Cardiac ventricle fibroblast (primary cell): ENCODE results near the gene TSHZ1.

DNA sequence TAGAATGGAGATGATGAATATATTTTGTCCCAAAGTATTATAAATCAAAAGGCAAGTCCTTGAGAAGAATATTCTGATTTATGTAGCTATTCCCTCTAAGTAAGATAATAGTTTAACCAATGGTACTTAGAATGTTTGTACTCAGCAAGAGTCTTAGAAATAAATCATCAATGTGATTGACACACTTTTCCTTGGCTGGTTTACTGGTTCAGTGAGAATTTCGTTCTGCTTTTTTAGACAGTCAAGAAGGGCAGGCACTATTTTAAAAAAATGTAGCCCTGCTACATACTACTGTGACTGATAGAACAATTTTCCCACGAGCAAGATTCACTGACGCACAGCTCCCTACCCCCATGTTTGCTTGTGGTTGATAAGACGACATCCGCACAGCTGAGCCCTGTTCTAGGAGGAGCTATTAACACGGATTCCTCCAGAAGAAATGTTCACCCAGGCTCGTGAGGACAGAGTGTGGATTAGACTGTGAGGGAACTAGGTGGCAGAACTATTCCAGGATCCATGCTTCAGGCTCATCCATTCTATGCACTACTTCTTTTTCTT, 370.1 kb downstream of the SOCS6 start:
- RAMPAGE, long total RNA: no peak

DNA sequence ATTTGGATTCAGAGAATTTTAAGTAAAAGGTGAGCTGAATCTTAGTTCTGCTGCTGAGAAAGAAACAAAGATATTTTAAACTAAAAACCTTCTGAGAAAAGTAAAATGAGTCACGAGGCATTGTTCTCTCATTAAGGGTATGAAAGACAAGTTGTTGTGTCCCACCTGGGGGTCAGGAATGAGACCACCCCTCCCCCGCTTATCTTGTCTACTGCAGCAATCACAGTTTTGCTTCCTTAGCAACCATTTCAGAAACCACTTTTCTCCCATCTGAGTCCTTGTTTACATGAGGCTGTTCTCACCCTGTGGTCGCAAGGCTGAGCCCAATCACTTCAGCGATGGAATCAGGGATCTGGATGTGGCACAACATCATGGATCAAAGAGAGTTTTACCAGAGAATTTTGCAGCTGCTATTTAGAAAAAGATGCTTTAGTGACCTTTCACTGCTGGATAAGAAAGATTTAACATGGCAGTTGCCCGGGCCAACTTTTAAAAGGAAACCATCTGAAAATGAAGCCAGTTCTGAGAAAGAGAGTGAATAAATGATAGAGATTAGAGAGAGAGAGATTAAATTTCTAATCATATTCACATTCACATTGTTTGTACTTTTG, 377.6 kb upstream of the NETO1 start:
- RAMPAGE, long total RNA: no peak

DNA sequence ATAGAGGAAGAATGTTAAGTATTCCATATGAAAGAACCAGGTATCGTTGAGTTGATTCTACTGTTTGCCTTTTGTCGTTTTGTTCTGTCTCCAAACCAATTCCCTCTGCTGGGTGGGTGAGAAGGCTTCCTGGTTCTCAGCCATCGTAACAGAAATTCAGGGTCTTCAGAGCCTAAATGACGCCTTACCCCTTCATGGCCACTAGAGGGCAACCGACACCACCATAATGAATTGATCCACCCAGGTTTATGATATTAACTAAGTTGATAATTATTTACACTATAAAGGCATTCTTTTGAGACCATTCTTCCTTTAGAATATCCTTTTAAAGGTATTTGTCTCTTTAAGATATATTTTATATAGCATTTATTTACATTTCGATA, 48.0 kb downstream of the TIMM21 start:
- RAMPAGE, long total RNA: no peak

- RAMPAGE, long total RNA: no peak
These were observed 55.5 kb downstream of the TIMM21 start for GRCh38 chr18:74203775-74204317.

- RAMPAGE, long total RNA: no peak
These were observed 1.7 kb downstream of the CYB5A start for GRCh38 chr18:74290024-74290470.

DNA sequence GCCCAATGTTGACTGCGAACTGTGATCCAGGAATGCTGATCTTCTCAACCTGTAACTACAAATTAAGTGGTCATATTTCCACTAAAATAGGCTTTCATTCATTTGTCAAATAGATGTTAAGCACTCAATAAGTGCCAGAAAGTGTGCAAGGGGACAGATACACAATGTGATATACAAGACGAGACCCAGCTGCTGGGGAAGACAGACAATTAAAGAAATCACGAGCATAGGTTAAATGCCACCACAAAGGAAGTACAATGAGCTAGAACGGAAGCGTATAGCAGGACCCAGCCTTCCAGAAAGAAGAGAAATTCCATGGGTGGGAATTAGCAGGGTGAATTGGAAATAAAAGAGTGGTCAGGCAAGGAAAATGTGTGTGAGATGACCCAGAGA, 58.4 kb downstream of the C18orf63 start:
- RAMPAGE, long total RNA: no peak

DNA sequence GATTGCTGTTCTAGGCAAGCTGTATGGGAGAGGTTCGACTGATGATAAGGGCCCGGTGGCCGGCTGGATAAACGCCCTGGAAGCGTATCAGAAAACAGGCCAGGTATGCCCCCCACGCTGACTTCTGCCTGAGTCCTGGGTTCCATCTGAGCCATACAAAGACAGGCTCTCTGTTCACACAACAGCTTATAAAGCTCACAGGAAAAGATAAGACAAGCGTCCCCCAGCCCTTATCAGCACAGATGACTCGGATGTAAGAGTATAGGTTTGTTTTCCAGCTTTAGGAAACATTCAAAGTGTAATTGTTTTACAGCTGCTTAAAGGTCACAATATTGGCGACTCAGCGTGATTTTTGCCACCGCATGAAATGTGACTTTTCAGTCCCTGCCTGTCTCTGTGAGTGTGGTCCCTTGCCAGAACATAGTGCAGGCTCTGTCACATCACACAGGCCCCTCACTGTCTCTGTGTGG, 12.7 kb downstream of the CNDP2 start:
- RAMPAGE, long total RNA: no peak

DNA sequence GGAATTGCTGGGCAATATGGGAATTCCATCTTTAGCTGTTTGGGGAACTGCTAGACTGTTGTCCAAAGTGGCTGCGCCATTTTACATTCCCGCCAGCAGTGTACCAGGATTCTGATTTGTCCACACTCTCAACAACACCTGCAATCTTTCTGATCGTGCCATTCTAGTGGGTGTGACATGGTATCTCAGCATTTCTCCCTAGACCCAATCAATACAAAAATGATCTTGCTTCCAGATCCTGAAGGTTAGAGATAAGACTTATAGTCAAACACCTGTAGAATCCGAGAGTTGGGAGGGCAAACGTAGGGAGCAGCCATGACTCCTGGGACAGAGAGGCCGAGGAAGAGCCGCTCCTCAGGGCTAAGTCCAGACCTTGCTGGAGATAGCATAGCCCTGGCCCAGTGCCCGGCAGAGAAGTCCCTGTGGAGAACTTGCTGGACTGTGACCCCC, 8.8 kb upstream of the CNDP1 start:
- RAMPAGE, long total RNA: no peak

GRCh38 chr18:74796942-74797816, 199.5 kb downstream of the ZNF407 start:
- RAMPAGE, long total RNA: no peak

DNA sequence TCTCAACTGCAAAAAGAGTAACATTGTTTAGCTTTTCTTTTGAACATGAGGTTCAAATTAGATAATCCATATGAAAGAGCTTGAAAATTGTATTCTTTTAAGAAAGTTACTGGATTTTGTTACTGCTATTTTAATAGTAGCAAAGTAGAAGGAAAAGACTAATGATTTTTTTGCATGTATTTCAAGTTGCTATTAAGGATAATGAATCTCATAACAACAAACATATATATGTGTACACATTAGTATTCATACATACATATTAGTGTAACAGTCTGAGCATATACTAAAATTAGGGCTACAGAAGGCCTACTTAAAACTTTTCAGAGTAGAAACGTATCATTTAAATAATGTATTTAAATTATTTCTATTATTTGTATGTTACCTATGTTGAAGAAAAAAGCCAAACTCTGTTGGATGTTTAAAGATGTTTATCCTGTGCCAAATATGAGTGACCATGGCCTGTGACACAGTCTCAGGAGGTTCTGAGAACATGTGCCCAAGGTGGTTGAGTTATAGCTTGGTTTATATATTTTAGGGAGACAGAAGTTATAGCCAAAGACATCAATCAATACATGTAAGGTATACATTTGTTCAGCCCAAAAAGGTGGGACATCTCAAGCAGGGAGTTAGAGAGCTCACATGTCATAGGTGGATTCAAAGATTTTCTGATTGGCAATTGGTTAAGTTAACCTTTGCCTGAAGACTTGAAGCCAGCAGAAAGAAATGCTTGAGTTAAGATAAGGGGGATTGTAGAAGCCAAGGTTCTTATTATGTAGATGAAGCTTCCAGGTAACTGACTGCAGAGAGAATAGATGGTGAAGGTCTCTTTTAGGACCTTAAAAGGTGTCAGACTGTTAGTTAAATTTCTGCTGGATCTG, 281.1 kb downstream of the PTGR3 start:
- RAMPAGE, long total RNA: no peak

DNA sequence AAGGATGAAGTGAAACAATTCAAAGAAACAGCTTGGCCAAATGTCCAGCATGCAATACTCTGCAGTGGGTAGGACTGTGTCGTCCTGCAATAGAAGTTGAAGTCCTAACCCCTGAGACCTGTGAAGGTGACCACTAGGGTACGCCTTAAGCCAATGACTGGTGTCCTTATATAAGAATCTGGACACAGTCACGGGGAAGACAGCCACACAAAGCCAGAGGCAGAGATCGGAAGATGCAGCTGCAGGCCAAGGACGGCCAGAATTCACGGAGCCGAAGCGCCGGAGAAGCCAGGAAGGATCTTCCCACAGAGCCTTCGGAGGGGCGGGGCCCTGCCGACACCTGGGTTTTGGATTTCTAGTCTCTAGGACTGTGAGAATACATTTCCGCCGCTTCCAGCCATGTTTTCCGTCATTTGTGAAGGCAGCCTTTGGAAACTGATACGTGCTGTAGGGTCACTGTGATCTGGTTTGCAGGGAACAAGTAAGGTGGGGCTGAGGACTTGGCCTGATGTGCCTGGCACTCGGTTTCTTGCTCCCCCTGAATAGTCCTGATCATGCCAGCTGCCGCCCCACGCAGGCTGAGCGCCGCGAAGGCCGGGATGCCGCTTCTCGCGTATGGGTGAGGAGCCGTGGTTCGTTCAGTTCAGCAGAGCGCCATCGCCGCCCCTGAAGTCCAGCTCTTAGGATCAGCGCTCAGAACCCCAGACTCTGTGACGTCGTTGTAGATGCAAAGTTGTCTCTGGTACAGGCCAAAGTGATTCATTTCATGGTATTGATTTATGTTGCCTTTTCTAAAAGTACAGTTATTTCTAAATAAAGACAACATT, 38.7 kb downstream of the PTGR3 start:
- RAMPAGE, long total RNA: no peak

- RAMPAGE, long total RNA: no peak
These were observed at the start of gene TSHZ1 for GRCh38 chr18:75210309-75211036. TSHZ1 (plus strand) TSS chr18:75210797.

DNA sequence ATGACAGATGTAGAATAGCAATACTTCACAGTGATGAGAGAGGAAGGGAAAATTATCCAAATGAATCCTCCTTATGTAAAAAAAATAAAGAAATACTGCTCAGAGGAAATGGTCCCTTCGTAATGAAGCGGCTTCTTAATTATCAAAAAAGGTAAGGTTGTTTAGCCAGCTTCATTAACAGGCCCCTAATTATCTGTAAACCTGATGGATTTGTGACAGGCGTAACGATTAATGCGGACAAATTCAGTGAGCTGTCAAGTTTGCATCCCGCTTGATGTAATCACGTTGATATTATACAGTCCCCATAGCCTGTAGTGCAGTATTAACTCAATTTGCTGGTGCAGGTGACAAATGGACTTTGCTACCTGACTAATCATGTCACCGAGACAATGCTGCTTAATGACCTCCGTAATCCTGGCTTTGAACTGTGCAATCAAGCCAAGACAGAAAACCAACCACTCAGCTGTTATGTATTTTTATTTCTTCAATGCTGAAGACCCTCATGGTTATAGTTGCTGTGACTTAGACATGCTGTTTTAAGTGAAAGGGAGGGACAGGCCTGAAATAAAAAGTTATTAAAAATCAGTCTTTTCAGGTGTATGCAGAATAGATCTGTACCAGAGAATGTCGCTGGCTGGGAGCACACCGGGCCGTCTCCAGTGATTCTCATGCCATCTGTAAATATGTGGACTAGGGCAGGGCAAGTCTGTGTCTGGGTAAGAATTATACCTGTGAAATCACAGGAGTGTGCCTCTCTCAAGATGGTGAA, 4.2 kb downstream of the TSHZ1 start:
- RAMPAGE, long total RNA: no peak

DNA sequence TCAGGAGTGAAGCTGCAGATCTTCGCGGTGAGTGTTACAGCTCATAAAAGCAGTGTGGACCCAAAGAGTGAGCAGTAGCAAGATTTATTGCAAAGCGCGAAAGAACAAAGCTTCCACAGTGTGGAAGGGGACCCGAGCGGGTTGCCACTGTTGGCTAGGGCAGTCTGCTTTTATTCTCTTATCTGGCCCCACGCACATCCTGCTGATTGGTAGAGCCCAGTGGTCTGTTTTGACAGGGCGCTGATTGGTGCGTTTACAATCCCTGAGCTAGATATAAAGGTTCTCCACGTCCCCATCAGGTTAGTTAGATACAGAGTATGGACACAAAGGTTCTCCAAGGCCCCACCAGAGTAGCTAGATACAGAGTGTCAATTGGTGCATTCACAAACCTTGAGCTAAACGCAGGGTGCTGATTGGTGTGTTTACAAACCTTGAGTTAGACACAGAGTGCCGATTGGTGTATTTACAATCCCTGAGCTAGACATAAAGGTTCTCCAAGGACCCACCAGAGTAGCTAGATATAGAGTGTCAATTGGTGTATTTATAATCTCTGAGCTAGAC, 104.3 kb upstream of the ZNF516 start:
- RAMPAGE, long total RNA: no peak

DNA sequence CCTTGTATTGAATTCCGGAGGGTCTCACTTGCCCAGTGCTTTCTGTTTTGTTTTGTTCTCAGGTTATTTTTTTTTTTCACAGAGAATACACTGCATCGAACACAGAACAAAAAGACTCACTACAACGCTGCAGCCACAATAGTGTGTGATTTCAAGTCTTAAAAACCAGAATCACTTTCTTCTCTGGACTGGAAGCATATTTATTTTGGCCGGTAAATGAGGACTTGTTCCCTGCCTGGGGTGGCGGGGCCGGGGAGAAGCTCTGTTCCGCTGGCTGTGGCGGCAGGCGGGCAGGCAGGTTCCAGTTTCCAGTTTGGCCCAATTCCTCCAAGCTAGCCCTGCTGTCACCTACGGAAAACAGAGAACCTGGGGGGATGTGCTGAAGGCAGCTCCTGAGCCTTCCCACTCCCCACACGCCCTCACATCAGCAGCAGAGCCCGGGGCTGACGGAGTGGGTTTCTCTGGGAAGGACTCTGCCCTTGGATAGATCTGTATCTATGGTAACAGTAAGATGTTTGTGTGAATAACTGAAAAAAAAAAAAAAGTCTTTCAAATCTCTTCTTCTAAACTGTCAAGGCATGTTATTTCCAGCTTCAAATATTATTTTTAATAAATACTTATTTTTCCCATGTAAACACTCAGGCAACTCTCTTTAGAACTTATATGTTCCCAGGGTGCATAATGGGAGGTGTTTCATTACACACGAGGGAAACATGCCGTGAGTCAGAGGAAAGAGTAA, 115.9 kb upstream of the ZNF516 start:
- RAMPAGE, long total RNA: no peak

DNA sequence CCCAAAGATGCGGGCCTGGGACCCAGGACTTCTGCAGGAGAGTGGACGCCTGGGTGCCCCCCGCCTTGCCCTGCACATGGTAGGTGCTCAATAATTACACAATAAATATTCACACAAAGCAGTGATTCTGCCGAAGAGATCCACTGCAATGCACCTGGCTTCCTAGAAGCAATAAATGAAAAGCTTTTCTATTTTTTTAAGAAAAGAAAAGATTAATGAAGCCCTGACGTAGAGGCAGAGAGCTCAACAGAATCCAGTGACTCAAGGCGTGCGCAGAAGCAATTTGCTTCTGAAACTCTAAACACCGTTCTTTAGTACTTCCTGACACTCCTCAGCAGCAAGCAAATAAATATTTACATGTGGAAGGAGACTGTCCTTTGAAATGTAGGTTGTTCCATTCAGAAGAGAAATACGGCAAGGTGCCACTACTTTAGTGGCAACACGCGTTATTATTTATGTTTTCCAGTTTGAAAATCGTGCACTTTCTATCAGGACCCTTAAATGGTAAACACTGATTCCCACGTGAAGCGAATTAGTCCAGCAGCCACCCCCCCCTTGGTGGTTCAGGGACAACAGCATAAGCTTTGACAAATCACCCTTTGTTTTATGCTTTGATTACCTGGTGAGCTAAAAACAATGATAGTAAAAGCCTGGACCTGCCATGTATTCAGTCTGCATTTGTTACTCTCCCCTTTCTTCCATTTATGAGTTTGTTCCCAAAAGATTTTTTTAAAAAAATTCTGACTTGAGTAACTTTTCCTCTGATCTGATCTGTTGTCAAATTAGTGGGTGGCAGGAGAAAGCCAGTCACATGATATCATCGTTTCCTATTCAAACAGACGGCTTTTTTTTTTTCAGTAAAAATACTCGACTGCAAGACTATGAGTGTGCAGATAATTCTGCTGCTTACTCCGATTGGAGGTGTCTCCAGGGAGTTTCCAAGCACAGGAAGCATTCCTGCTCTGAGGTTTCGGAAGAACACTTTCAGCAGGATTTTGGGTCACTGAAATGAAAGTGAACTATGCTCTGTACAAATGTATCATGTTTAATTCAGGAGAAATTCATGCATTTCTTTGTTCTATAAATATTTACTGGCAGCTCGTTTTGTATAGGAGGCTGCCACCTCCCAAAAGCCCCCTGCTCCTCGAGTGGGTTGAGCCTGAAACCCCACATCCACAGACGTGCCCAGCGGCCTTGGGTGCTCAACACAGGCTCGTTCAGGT, 126.5 kb upstream of the ZNF516 start:
- RAMPAGE, long total RNA: no peak

- RAMPAGE, long total RNA: no peak
These were observed 127.7 kb upstream of the ZNF516 start for GRCh38 chr18:76622804-76623004.

DNA sequence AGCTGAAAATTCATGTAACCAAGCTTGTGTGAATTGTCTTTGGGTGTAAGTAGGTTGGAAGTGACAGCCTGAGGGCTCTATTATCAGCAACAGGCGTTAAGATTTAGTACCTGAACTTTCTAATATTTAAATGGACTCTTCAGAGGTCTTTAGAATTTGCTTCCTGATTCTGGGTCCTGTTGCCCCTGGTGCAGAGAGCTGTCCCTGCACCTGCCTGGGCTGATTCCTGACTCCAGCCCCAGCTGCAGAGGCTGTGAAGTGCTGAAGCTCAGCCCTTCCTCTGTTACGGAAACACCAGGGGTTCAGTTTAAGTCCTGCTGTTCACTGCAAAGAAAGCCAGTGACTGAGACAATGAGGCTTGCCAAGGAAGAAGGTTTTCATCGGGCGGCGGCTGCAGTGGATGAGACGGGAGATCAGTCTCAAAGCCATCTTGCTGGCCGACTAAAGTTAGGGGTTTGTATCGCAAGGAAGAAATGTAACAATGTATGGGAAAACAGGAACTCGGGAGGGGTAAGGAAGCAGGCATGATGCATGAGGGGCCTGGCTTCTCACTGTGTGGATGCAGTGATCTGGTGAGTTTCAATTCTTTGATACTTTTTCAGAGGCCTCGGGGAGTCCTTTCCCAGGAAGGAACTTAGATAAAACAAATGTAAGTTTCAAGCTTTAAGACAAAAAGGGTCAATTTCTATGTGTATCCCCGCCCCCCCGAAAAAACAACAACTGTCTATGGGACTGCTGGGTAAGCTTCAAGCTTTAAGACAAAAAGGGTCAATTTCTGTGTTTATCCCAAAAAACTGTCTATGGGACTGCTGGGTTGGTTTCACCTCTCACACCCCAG, 142.3 kb upstream of the ZNF236 start:
- RAMPAGE, long total RNA: no peak

- RAMPAGE, long total RNA: no peak
These were observed 115.0 kb upstream of the ZNF236 start for GRCh38 chr18:76707343-76707788.

DNA sequence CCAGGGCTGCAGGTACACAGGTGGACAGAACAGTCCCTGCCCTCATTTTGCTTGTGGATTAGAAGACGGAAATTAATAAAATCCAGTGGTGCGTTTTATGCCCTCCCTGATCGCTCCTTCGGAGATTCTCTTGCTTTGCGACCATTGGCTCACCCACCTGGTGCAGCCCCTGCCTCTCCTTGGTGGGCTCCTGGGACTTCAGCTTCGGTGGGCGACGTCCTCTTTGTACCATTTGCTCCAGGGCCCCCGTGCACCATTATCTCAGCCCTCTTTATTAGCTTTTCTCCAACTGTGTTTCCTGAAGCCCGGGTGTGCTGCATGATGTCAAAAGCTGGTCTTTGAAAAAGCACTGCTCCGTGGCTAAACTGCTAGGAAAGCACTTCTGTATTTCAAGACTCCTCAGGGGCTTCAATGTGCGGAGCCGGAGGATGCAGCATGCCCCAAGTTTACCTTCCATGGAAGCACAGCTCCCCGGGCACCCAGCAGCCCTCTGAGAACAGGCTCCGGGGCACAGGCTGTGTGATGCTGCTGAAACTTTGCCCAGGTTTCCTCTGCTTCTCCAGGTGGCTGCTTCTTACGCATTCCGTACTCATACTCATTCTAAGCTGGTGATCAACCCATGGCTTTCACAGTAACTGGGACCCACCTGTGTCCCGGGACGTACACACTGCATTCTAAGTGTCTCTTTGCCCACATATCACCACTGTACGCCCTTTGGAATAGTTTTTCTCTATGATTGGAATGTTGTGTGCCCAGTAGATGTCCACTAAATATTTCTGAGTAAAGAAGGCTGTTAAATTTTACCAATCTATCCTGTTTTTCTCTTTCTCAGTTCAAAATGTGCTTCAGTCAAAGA, 97.7 kb downstream of the MBP start:
- RAMPAGE, long total RNA: no peak